ENCODE measurements around the gene NEK10.

DNA sequence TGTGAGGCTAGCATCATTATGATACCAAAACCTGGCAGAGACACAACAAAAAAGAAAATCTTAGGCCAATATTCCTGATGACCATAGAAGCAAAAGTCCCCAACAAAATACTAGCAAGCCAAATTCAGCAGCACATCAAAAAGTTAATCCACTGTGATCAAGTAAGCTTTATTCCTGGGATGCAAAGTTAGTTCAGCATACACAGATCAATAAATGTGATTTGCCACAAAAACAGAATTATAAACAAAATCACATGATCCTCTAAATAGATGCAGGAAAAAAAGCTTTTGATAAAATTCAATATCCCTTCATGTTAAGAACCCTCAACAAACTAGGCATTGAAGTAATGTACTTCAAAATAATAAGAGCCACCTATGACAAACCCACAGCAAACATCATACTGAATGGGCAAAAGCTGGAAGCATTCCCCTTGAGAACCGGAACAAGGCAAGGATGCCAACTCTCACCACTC lies 161.7 kb downstream of the UBE2E2 start:
- PRO-cap, result no peak

- PRO-cap, result no peak
Measured at GRCh38 chr3:23389628-23390161, 186.6 kb downstream of the UBE2E2 start.

- PRO-cap, result no peak
Measured at GRCh38 chr3:23659256-23659619, 146.5 kb upstream of the UBE2E1 start.

- PRO-cap, result unidirectional peak, minus-strand start at chr3:23811359
Measured at GRCh38 chr3:23811293-23811832, 5.6 kb downstream of the UBE2E1 start.

GRCh38 chr3:23920673-23921619 lies 4.0 kb downstream of the RPL15 start:
- PRO-cap, result no peak

DNA sequence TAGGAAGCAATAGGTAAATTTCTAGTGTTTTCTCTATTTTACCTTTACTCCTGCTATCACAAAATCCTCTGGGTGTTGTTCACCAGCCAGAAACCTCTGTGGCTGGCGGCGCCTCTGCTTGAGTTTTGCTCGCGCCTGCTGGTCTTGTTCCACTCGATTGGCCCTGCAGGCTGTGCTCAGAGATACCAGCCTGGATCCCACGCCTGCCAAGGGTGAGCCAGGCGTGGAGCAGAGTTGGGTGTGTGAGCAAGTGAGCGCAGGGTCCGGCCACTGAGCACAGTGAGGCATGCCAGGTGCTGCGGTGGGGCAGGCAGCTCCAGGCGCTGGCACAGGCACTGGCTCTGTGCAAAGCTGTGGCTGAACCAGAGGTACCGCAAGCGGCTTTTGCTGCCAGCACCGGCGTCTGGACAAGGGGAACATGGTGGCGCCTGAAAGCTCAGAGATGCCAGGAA lies 73.6 kb downstream of the NR1D2 start:
- PRO-cap, result no peak

DNA sequence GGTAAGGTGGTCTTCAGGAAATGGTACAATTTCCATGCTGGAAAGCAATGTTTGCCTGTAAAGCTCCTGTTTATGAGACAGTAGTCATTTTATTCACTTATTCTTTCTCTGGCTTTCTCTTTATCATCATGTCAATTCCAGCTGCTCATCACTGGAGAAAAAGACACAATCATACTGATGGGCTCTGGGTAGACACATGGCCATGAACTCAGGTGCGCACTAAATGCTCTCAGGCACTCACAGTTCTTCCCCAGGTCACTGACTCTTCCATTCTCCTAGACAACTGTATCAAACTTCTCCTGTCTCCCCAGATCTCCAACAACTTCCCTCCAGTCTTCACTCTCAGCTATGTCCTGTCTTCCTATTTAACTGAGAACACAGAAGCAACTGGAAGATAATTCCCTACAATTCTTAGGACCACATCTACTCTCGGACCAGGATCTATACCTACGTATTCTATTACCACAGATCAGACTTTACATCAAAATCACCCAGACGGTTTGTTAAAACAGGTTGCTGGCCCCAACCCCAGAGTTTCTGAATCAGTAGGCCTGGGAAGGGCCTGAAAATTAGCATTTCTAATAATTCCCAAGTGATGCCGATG lies 234.1 kb downstream of the THRB start:
- PRO-cap, result no peak

GRCh38 chr3:24286394-24286595 lies 208.4 kb downstream of the THRB start:
- PRO-cap, result no peak

- PRO-cap, result no peak
Measured at GRCh38 chr3:24450589-24451099, 44.0 kb downstream of the THRB start.

GRCh38 chr3:24810301-24810998 lies 315.8 kb upstream of the THRB start:
- PRO-cap, result no peak

DNA sequence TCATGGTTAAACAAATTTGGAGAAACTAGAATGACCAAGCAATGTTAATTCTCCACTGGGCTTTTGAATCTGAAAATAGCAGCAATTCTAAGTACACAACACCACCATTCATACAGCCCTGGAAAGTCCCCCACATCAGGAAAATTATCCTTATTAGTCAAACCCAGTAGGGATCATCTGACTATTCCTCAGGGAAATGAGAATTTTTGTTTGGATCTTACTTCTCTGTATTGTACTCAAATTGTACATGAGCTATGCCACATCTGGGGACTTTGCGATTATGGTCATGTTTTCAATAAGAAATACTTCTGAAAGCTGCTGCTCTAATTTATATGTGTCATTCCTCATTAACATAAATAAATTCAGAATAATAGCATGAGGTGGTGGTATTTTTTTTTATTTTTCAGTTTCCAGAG lies 46.0 kb downstream of the RARB start:
- PRO-cap, result no peak

- PRO-cap, result no peak
Measured at GRCh38 chr3:25629992-25631131, 34.3 kb downstream of the TOP2B start.

DNA sequence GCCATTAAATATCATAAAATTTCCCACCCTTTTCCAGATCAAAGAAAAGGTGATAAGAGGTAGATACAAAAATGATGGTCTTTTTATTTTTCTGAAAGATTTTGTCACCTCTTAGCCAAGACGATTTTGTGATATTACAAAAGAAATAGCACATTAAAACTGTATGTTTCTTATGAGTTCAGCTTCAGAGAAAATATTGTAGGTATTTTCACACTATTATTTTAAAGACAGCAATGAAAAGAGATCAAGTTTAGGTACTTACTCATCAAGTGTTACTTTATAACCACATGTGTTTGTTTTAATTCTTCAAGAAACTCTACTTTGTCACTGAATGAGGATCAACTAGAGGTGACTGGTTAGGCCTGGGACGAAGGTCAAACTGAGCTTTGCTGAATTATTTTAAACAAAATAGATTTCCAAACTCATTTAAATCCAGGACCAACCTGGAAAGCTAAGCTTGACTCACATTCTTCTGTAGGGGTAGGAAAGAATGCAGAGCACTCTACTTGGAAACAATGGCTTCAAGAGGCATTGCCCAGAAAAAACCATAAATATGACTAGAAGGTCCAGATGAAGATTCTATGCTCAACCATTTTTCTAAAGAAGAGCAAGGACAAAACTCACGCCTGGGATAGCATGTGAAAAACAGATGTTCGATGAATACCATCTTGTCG lies 1.3 kb upstream of the OXSM start:
- PRO-cap, result no peak

- PRO-cap, result no peak
Measured at GRCh38 chr3:26439087-26439299, 183.6 kb upstream of the LRRC3B start.

GRCh38 chr3:27368873-27369842 lies at the start of gene NEK10:
TSS of gene NEK10 (minus strand) at chr3:27369383.
- PRO-cap, result no peak

- PRO-cap, result no peak
Measured at GRCh38 chr3:27622915-27623323, 99.2 kb downstream of the EOMES start.

DNA sequence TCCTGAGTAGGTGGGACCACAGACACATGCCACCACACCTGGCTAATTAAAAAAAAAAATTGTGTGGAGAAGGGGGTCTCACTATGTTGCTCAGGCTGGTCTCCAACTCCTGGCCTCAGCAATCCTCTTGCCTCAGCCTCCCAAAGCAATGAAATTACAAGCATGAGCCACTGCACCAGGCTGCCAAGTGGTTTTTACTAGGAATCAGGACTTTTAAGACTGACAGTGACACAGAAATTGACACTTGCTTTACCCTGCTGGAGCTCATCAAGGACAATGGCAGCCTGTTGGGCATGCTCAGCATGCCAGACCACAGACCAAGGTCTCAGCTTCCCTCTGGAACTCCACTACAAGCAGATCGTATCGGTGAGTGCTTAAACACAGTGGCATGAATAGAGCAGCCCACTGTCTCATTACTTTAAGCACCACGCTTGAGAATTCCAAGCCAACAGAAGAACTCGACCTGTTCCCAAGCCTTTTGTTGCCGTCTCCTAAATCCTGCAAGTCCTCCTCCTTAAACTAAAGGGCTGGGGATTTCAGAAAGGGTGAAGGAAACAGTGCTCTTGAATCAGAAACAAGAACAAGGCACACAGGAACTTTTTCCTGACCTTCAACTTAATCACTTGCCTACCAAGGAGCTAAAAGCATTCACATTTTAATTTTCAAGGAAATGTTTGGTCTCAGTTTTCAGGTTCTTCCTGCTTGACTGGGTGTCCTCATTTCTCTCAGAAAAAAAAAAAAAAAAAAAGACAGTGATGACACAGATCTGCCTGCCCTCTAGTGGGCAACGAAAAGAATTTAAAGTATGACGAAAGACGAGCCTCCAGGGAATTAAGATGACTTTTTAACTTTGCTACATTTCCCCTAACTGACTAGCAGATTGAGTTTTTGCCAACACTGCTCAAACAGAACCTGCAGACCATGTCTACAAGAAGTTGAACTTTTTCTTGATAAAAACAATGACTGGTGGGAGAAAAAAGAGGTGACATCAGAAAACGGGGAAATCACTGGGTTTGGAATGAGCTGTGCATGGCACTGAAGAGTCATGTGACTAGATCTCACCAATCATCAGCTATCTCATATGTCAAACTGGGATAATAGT lies 41.2 kb downstream of the EOMES start:
- PRO-cap, result no peak

- PRO-cap, result no peak
Measured at GRCh38 chr3:27711978-27713074, 9.8 kb downstream of the EOMES start.

GRCh38 chr3:27821287-27821678 lies 99.2 kb upstream of the EOMES start:
- PRO-cap, result no peak

DNA sequence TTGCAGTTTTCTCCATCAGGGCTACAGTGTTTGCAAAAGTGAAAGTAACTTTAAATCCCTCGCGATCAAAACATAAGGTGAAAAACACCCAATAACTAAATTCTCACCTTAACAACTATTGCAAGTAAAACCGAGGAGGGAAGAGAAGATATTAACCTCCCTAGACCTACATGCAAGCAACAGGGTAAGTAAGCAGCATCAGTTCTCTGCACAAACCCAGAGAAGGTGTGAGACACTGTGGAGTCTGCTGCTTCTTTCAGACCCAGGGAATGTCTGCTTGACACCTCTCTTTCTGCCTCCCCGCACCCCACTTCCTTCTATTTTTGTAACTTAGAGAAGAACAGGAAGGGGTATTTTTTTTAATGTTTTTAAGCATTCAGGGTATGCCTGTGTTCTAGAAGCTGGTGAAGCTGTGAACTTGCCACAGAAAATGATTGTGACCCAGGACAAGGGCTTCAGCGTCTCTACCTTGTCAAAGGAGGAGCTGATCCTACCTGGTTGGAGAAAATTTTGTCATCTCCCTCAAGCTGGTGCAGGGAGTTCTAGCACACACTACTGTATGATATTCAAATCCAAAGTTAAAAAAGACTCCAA lies 159.3 kb upstream of the EOMES start:
- PRO-cap, result no peak